ENCODE measurements around a stretch of chr18.

- PRO-cap = no peak
These were observed 38.1 kb downstream of the USP14 start for GRCh38 chr18:196471-196901.

GRCh38 chr18:514237-514558 lies 13.7 kb upstream of the COLEC12 start:
- PRO-cap = no peak

DNA sequence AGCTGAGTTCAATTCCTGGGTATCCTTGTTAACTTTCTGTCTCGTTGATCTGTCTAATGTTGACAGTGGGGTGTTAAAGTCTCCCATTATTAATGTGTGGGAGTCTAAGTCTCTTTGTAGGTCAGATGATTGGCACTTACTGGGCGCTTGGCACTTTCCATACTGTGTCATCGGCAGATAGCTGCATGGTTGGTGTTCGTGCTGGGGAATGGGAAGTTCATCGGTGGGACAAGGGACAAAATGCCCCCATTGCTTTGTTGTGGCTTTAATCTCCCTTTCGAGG lies 8.5 kb downstream of the TYMS start:
- PRO-cap = no peak

- PRO-cap = bidirectional peak, plus-strand start at chr18:811617, minus-strand start at chr18:811552
These were observed 771 bp downstream of the YES1 start for GRCh38 chr18:811180-811762.

- PRO-cap = no peak
These were observed 24.2 kb downstream of the ADCYAP1 start for GRCh38 chr18:928832-929234.

GRCh38 chr18:1392106-1392474 lies 487.4 kb downstream of the ADCYAP1 start:
- PRO-cap = no peak

DNA sequence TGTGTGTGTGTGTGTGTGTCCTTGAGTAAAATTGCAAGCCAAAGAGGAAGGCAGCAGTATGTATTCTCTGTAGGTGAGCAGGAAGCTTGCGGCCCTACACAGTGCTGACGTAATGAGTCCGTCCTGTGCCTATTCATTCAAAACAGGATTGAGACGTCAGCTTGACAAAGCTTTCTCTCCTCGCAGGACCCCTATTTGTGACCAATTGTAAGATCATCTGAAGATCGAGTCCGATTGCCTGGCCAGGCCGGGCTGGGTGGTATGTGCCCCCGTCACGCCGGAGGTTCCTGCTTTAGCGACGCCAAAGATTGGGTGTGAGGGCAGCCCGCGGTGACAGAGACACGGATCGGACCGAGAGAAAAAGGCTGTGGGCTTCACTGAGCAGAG lies 220.3 kb downstream of the METTL4 start:
- PRO-cap = no peak

DNA sequence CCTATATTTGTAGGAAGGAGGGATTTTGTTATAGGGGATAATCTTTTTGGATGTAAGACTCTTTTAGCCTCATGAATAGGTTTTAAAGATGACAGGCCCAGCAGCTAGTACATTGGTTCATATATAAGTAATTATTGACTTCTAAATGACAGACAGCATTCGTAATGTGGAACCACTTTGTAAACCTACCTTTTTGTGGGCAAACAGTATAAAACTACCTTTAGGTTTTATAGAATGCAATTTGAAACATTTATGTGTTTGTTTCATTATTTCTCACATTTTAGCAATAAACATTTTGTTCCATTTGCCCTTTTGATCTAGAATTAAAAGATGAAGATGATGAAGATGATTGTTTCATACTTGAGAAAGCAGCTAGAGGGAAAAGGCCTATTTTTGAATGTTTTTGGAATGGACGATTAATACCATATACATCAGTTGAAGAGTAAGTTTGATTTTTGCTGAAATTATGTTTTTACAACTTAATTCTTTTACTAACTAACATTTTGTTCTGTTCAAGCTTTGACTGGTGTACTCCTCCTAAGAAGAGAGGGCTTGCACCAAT lies 44.8 kb downstream of the SMCHD1 start:
- PRO-cap = no peak

DNA sequence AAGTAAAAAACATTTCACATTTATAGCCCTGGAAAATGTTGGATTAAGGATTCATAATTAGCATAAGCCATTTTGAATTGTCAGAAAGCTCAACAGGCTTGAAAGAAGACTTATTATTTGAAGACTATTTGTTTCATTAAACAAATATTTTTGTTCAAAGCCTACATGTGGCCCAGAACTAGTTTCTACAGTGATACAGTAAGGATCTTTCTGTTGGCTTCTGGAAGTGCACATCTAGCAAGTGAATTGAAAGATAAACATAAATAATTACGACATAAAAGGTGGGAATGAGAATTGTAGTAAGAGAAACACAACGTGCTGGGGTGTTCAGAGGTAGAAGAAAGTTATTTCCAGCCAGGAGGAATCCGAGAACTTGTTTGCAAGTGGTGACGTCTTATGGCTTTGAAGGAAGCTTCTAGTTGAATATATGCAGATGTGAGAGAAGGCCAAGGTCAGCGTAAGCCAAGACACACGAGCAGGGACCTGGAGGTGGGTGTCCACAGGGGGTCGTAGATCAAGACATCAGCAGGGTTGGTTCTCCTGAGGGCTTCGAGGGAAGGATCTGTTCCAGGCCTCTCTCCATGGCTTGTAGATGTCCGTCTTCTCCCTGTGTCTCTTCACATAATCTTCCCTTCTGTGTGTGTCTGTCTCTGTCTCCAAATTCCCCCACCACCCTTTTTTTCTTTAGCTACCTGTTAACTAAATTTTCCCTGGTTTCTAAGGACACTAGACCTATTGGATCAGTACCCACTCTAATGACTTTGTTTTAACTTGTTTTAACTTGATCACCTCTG lies 23.7 kb downstream of the EMILIN2 start:
- PRO-cap = no peak

GRCh38 chr18:2894131-2894706 lies 47.4 kb downstream of the EMILIN2 start:
- PRO-cap = no peak

DNA sequence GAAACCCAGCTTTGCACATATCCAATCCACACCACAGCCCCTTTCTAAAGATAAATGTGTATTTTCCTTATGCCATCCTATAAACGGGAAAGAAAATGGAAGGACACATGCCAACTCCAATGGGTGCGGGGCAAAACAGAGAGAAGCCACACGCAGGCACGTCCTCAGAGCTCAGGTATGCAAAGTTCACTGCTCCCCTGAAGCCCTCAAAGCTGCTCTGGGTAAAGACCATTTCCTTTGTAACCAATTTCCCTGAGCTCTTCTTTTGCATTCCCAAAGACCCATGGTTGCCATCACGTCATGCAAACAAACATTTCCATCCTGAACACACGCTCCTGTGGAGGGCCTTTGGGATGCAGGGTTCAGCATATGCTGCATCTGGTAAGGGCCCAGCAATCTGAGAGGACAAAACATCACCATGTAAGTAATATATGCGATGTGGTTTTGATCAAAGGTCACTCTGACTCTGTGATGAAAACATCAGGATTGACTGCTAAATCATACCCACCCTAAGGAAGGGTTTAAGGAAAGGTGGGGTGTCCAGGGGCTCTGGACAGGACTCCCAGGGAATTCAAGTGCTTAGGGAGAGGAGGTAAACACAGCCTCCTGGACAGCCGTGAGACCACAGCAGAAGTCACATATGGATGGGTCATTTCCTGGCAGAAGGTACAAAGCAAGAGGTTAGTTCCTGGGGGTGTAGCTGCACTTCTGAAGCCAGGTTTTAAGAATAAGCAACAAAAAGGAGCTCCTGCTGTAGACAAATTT lies 69.5 kb downstream of the EMILIN2 start:
- PRO-cap = bidirectional peak, plus-strand start at position 328 of the sequence, minus-strand start at position 219 of the sequence

- PRO-cap = no peak
These were observed 31.6 kb downstream of the LPIN2 start for GRCh38 chr18:2981082-2981946.

- PRO-cap = no peak
These were observed 28.0 kb downstream of the LPIN2 start for GRCh38 chr18:2984748-2985455.

DNA sequence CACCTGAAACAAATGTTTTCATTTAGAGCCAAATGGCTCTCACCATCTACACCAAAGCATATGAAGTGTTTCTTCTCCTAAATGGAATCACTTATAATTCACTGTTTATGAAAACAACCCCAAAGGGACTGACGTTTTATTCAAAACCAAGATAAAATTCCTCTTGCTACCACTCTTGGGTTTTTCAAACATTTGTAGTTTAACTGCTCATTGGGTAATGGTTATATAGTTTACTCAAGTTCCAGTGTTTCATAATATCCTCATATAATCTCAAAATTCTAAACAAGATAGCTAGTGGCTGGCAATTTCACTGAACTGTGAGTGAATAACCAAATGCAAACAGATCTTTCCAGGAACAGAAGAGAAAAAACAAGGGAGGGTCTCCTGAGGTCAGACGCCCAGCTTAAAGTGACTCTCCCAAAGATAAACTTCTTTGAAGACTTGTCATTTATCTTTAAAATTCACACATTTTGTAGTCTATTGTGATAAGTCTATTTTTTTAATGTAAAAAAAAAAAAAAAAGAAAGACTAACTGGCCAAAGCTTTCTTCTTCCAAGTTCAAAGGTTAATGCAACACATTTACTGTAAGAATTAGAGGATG lies 26.8 kb downstream of the LPIN2 start:
- PRO-cap = no peak

DNA sequence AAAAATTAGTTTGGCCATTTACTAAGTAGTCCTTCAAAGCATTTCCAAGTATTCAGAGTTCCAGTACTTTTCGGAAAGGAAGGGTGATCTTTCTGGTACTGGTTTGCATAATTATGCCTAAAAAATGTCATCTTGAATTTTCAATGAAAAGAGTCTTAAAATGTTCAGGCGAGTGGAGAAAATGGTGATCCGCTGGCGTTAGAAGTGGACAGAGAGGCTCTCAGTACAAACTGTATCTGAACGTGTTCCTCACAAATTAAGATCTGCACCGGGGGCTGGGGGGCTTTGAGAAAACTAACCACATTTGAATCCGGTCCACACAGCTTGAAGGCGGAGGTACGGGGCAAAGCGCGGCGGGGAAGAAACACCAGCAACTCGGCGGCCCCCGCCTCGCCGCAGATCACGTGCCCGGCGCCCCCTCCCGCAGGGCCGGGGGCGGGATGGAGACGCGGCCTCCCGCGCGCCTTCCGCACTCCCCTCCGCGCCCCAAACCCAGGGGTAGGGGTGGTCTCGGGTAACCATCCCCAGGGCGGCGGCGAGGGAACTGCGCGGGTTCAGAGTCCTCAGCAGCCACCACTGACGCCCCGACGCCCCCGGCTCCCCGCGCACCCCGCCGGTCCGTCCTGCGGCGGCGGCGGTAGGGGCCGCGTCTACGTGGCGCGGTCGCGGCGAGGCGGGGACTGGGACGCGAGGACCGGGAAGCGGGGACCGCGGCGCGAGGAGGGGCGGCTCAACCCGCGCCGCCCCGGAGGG lies 549 bp downstream of the LPIN2 start:
- PRO-cap = bidirectional peak, plus-strand start at position 472 of the sequence, minus-strand start at position 402 of the sequence; bidirectional peak, plus-strand start outside the sequence, minus-strand start at position 654 of the sequence

GRCh38 chr18:3014663-3014938 lies 1.7 kb upstream of the LPIN2 start:
- PRO-cap = no peak

DNA sequence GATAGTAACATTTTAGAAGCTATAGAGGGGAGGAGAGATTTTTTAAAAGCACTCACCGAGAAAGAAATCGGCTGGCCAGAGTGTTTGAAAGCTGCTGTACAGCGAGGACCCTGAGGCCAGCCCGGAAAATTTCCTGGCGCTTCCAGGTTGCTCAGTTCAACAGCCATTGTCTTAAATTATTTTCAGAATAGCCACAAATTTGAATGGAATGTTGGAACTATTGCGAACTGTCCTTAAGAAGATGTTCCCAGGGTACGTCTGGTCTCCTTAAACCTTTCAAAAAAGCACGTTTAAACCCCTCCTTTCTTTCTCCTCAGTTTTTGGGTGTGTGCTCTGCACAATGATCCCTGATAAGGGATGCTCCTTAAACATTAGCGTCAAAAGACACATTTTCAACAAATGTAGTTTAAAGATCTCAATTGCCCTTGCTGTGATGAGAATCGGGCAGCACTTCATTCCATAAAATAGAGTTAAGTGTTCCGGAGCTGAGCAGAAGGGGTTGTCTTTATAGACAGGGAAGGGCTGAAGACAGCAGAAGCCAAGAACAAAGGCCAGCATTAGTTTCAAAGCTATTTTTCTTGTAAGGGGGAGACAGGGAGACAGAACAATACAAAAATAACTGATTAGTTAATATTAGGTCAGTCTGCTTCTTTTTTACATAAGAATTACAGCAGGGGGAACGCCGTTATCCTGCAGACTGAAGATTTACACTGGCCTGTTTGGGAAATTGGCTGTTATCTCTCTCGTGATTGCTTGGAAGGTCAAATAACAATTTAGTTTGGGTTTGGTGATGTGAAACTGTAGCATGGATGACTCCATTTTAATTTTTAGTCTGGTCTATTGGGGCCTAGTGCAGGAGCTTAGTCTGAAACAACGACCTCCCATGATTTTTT lies 14.6 kb upstream of the LPIN2 start:
- PRO-cap = no peak

DNA sequence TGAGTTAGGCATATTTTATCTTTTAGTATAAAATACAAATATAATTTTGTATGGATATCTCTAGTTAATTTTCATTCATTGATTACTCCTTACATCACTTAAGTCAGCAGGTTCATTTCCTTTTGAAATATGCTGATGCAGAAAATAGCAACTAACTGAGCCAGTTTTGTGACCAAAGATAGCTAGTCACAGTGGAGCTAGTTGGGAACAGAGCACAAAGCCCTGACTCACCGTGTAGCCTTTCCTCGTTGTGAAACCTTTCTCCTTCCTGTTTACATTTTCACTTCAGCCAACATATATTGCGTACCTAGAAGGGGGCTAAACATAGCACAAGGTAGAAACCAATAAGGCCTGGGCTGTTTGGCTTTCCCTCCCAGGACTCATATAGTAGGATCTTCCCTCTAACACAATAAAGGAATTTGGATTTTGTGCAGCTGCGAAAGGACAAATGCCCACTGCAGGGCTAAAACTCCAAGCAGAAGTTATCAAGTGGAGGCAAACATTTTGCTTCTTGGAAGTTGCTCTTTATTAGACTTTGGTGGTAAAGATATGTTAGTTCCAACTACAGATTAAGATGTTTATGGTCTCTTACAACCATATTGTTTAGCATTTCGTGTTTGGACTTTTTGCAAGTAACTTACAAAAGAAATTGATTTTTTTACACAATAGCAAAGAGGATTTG lies 24.5 kb upstream of the LPIN2 start:
- PRO-cap = bidirectional peak, plus-strand start at position 285 of the sequence, minus-strand start at position 252 of the sequence

GRCh38 chr18:3056000-3056261 lies 43.0 kb upstream of the LPIN2 start:
- PRO-cap = unidirectional peak, plus-strand start at chr18:3056071

- PRO-cap = no peak
These were observed 40.2 kb downstream of the MYOM1 start for GRCh38 chr18:3179440-3180096.